ENCODE data around the genes KIAA1210, RHOXF2, CT47A10 and SH2D1A.

DNA sequence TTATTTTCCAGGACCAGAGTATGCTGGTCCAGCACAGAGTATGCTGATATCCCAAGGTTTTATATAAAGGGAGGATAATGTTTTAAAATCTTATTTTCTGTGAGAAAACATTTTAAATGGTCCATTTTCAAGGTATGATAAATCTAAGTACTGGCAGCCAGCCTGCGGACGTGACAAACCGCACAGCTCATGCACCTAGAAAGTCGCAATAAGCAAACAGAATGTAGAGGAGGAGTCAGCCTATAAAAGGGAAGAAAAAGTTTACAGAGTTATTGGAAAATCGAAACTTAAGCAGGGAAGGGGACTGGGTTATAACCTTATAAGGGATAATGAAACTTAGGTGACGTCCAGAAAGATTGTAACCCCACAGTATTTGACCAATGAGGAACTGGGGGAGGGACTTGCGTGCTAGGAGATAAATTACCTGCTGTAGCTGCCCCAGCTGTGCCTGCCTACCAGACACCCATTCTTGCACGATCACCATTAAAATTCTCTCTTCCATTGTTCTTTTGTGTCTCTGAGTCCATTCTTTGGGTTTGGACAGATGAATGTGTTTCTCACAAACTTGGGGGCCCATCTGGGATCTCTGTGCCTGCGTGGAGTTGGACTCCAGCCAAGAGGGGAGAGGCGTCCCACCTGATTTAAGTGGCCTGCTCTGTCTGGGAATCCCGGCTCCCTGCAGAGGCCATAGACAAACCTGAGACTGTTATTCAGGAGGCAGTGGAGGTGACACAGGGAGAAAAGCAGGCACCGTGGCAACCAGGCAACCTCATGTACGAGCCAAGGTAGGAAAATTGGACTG is 61.0 kb downstream of the ZCCHC12 start:
- PRO-cap = bidirectional peak, plus-strand start at position 441 of the sequence, minus-strand start at position 210 of the sequence

DNA sequence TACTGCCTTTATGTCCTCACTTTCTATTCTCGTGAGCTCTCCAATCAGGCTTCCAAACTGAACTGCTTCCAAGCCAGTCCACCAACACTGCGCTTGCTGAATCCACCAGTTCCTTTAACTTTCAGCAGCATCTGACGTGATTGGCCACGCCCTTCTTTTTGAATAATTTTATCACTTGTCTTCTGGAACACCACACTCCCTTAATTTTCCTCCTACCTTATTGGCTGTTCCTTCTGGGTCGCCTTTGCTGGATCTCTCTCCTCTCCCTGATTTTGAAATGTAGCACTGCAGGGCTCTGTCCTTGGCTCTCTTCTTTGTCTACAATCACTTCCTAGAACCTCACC is at the start of gene KIAA1210:
Gene KIAA1210 (minus strand): TSS at position 89 of the 344 bp plus-strand sequence.
- PRO-cap = no peak

DNA sequence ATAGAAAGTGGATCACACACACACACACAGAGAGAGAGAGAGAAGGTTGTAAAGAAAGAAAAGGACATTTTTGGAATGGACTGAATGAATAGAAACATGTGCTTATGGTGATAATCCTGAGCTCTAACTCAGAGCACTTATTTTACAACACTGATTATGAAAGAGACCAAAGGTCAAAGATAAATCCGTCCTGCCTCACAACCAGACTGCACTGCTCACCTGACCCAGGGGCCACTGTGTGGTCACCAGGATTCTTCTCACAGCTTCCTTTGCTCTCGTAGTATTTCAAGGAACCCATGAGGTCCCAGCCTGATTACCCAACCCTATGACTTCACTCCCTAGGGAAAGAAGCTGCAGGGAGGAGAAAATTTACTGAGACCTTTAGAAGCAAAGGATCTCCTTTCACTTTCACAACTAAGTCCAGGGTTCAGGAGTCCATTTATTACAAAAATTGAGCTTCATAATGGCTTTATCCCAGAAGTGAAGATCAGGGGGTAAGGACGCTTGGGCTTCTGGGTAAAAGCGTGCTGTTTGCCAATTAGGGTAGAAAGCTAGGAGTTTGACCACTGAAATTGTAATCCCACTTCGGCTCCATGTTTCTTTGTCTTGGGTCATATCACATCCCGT is 9.6 kb downstream of the SLC25A5 start:
- PRO-cap = bidirectional peak, plus-strand start at position 477 of the sequence, minus-strand start at position 259 of the sequence

DNA sequence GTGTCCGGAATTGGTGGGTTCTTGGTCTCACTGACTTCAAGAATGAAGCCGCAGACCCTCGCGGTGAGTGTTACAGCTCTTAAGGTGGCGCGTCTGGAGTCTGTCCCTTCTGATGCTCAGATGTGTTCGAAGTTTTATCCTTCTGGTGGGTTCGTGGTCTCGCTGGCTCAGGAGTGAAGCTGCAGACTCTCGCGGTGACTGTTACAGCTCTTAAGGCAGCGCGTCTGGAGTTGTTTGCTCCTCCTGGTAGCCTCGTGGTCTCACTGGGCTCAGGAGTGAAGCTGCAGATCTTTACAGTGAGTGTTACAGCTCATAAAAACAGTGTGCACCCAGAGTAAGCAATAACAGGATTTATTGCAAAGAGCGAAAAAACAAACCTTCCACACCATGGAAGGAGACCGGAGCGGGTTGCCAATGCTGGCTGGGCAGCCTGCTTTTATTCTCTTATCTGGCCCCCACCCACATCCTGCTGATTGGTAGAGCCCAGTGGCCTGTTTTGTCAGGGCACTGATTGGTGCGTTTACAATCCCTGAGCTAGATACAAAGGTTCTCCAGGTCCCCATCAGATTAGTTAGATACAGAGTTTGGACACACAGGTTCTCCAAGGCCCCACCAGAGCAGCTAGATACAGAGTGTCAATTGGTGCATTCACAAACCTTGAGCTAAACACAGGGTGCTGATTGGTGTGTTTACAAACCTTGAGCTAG is 18.6 kb downstream of the SLC25A5 start:
- PRO-cap = unidirectional peak, minus-strand start at position 265 of the sequence; unidirectional peak, minus-strand start at position 410 of the sequence

DNA sequence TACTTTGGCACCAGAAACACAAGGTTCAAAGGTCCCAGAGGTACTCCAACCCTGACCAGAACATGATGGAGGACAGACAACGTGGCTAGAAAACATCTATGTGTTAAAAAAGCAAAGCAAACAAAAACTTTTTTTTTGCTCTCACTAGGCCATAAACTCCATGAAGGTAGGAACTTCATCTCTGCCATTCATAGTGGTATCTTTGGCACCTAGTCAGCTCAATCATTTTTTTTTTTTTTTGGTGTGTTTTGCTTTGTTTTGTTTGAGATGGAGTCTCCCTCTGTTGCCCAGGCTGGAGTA is 37.8 kb downstream of the SLC25A5 start:
- PRO-cap = no peak

DNA sequence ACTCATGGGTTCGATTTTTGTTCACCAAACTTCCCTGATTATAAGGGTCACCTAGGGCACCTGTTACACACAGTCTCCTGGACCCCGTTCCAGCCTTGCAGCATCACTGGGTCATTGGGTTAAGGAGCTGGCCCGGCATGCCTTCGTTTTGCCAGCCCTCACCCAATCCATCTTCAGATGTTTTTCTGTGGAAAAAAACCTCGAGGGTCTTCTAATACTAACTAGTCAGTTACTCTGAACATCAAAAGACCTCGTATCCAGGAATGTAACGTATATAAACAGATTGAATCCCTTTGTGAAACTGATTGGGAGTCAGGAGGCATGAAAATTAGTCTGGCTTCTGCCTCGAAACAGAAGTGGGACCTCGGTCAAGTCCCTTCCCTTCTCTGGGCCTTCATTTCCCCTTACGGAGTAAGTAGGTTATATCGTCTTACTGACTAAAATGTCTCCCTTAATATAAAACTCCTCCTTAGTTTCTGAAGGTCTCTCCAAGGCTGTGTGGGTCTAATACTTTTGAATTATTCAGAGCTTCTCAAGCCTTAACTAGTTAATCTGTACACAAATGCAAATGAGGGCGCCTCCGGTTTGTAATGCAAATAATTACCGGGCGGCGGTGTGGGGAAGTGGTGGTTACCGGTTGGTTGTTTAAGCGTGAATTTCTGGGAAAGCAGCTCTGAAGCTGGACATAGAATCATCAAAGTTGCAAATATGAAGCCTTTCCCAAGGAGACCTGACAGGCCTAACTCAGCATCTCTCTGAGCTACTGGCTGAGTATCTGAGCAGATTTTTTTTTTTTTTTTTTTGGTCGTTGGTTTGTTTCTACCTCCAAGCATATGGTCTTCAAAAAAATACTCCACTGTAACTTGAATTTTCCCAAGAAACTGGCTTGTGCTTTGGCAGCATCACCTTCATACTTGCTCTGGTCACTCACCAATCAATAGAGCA is 43.3 kb downstream of the UBE2A start:
- PRO-cap = unidirectional peak, plus-strand start at position 648 of the sequence

DNA sequence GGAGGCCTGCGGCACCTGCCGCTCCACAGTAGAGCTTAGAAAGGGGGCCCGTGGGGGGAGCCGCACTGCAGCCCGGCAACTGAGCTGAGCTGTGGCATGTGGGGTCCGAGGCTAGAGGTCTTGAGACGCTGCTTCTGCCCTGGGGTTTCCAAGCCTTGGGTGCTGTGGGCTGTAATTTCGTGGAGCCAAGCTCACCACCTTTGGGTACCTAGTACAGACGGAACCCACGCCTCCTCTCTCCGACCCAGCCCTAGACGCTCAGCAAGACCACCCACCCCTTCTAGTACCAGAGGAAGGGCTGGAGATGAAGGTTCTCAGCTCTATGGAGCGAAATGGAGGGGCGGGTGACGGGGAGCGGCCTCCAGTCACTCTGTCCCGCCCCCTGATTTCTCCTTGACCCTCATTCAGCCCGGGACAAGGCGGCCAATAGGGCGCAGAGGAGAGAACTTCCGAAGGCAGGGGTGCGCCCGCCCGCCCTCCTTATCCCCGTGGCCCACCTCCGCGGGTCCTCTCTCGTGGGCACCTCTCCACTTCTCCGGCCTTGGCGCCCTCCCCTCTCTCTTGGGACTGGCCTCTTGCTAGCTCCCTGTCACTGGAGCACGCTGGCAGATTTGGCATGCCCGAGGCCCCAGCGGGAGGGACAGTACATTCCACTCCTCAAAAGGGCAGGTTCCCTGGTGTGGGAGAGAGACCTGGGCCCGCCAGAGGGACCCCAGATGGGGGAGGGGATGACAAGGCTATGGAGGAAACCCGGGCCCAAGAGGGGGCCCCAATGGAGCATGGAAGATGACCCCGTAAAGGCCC is 982 bp upstream of the SEPTIN6 start:
- PRO-cap = bidirectional peak, plus-strand start at position 429 of the sequence, minus-strand start at position 372 of the sequence

GRCh38 chrX:119695402-119696071 is 2.6 kb upstream of the SEPTIN6 start:
- PRO-cap = no peak

DNA sequence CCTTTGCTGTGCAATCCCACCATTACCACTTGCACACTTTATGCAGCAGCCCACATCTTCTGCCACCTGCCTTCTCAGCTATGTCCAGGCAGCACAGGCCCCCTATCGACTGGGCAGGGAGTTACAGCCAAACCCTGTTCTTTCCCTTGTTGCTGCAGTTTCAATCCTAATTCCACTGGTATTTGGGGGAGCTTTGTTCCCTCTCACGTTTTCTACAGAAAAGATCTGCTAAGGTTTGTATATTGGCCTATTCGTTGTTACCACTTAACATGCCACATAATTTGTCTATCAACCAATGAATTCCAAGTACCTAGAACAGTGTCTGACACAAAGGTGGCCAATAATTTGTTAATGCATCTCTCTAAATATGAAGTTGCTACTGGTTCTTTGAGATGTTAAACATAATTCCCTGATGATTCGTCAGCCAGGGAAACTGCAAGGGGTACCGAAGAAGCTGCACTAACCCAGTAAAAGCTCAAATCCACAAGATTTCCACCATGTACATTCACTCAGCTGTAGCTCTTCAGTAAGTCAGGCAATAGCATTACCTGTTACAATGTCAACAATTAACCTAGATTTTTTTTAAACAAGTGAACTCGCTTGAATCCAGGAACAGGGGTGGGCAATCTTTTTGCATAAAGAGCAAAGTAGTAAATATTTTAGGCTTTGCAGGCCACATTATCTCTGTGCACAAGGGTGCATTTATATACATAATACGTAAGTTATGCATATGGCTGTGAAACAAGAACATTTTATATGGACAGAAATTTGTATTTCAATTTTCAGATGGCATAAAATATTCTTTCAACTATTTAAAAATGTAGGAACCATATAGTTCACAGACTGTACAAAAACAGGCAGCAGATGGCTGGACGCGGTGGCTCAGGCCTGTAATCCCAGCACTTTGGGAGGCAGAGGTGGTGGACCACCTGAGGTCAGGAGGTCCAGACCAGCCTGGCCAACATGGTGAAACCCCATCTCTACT is 6.2 kb downstream of the RPL39 start:
- PRO-cap = no peak

DNA sequence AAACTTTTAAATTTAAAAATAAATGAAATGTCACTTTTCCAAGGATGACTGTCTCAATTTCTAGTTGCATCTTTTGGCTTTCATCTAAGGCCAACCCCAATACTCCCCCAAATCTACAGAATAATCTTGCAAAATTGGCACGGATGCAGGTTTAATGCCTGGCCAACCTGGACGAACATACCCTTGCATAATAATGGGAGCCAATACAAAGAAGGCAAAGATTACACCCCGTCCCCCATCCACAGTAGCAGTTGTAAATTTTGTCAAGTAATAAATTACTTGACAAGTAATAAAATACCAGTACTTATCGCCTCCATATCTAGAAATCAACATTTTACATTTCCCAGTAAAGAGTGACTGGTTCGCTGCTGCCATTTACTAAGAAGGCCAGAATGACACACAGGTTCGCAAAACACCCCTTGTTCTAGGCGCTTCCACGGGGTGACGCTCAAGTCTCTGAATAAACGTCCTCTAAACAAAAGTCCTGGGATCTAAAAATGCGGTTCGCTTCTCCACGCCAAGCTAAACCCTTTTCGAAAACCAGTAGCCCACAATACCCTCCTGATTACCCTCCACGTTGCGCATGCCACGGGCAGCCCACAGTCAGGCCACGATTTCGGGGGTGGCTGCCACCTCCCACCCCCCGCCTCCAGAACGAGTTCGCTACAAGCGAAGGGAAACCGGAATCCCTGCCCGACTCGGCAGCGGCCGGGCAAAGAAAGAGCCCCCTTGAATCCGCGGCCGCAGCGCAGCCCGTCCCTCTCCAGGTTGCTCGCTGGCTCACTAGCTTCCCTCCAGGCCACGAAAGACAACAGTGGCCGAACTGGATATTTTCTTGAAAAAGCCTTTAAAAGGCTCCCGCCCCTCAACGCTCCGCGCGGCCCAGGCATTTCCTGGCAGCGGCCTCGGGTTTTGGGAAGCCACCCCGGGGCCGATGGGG is 540 bp downstream of the RPL39 start:
- PRO-cap = unidirectional peak, plus-strand start at position 427 of the sequence; unidirectional peak, plus-strand start at position 478 of the sequence

- PRO-cap = no peak
Observed at GRCh38 chrX:119925500-119925860, 18.1 kb downstream of the NKAP start.

- PRO-cap = no peak
Observed at GRCh38 chrX:120158362-120158918, at the start of gene RHOXF2. Gene RHOXF2, plus strand, starts transcription at chrX:120158613.

DNA sequence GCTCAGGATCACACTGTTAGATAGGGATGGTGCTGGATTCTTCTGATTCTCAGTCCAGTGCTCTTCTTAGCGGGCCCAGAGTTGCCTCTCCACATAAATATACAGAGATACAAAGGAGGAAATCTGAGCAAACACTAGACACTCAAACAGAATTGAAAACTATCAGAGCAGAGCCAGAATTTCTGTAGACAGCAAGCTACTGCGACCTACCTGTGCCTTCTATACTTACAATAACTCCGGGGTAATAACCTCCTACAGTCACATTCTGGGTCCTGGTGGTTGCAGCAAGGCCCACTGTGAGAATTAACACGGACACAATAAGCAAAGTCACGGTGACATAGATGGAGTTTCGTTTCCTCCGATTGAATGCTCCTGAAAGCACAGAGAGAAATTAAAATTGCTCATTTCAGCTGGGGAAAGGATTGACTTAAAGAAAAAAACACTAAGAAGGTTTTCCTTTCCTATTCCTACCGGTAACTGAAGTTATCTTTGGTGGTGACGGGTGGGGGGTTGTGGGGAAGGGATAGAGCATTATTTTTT is 7.1 kb downstream of the TMEM255A start:
- PRO-cap = no peak

- PRO-cap = no peak
Observed at GRCh38 chrX:120538005-120538531, 22.7 kb downstream of the CUL4B start.

GRCh38 chrX:120559971-120560155 is 899 bp downstream of the CUL4B start:
- PRO-cap = no peak

DNA sequence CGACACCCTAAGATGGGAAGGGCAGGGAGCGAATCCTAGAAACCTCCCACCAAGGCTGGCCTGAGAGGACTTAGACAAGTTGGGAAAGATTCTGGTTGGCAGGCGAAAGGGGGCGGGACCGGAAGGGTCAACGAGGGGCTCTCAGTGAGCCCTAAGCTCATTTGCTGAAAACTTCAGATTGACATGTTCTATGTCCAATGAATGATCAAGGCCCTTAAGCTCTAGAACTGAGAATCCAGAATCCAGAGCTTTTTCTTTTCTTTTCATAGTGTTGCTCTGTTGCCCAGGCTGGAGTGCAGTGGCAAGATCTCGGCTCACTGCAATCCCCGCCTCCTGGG is at the start of gene CT47A10:
Gene CT47A10 (minus strand): TSS at position 100 of the 338 bp plus-strand sequence.
- PRO-cap = no peak

DNA sequence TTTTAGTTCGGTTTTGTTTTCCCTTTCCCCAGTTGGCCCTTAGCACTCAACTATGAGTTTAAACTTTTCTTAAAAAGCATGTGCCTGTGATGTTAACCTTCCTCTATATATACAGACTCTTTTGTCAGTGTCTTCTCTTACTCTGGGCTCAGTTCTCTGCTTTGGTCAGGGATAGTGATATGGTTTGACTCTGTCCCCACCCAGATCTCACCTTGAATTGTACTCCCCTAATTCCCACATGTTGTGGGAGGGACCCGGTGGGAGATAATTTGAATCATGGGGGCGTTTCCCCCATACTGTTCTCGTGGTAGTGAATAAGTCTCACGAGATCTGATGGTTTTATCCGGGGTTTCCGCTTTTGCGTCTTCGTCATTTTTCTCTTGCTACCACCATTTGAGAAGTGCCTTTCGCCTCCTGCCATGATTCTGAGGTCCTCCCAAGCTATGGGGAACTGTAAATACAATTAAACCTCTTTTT is 144.3 kb downstream of the GLUD2 start:
- PRO-cap = no peak

DNA sequence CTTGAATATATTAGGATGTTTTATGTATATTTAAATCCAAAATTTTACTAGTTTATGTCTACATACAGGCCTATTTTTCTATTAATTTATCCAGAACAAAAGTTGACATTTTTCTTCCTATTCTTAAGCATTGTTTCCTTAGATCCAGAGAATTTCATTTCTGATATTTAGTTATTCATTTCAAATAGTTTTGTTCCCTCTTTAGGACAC is 969.7 kb downstream of the GLUD2 start:
- PRO-cap = unidirectional peak, minus-strand start at position 104 of the sequence

- PRO-cap = bidirectional peak, plus-strand start at chrX:124346563, minus-strand start at chrX:124346432
Observed at GRCh38 chrX:124346139-124346865, at the start of gene SH2D1A. Gene SH2D1A, plus strand, starts transcription at chrX:124346563.

GRCh38 chrX:125394429-125394851 is 74.8 kb downstream of the TEX13C start:
- PRO-cap = no peak